AG08470 (cell line): Measurements from ENCODE around the genes FGF13, SPANXC, SPANXD and CXorf51A.

GRCh38 chrX:136731308-136731739 is 49.4 kb downstream of the ARHGEF6 start:
- RRBS: no CpG with 5 or more reads among the region's 5 CpGs

DNA sequence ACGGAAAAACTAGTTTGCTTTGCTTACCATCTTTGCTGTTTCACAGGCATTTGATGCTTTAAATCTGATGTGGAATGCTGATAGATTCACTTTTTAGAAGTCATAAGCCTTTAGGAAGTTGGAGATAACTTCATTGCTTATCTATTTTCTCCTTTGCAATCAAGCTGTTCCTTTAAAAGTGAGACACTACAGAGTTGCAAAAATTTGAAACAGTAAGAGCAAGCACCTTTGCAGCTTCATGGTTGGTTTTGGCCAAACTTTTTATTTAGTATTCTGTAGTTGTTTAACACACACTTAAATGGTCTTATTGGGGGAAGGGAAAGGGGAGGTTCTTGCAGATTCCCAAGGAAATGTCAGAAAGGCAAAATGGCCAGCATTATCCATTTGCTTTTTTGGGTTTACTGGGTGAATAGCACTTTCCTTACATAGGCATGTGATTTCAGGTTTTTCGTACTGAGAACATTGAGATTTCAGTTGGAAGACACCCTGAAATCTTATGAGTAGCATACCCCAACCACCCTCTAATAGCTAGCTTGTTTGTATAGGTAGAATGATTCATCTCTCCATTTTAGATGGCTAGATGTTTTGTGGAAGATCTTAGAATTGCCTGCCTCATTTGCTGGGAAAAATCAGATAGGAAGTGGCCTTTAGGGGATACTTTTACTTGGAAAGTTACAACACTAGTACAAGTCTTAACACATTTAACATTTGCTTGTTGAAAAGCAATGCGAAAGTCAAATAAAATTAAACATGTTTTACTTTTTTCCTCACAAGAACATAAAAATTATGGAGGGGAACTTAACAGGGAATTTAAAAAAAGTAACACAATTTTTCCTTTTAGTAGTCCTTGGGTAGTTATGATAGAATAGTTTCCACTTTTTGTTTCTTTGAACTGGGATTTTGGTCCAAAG is 7.1 kb downstream of the RBMX start:
- RRBS: no CpG with 5 or more reads among the region's 3 CpGs

DNA sequence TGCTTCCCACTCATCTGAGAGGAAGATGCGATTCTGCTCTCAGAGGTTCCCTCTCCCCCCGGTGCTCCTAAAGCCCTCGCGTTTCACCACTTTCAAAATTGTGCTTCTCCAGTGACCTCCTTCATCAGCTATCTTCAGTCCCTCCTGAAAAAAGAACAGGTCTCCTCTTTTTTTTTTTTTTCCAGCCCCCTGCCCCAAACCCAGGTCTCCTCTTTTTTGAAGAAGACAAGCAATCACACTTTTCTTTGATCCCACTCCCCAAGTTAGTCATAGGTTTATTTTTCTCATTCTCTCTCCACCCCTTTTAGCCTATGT is 432.0 kb downstream of the ZIC3 start:
- RRBS: no CpG with 5 or more reads among the region's 4 CpGs

DNA sequence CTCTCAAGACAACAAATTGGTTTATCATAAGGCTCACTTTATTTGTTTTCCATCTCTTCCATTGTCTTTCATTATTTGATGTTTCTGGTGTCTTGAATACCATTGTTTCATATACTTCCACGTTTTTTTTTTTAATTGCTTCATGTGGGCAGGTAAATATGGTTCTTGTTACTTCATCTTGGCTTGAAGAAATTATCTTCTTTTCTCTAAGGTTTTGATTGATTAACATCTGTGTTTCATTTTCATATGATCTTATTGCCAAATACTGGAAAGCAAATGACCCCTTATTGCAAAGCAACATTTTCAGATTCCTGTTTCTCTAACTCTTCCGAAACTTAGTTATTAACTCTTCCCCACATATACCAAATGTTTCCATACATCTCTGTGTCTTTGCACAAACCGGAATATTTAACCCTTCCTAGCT is 565.4 kb downstream of the ZIC3 start:
- RRBS: no CpG with 5 or more reads among the region's 3 CpGs

DNA sequence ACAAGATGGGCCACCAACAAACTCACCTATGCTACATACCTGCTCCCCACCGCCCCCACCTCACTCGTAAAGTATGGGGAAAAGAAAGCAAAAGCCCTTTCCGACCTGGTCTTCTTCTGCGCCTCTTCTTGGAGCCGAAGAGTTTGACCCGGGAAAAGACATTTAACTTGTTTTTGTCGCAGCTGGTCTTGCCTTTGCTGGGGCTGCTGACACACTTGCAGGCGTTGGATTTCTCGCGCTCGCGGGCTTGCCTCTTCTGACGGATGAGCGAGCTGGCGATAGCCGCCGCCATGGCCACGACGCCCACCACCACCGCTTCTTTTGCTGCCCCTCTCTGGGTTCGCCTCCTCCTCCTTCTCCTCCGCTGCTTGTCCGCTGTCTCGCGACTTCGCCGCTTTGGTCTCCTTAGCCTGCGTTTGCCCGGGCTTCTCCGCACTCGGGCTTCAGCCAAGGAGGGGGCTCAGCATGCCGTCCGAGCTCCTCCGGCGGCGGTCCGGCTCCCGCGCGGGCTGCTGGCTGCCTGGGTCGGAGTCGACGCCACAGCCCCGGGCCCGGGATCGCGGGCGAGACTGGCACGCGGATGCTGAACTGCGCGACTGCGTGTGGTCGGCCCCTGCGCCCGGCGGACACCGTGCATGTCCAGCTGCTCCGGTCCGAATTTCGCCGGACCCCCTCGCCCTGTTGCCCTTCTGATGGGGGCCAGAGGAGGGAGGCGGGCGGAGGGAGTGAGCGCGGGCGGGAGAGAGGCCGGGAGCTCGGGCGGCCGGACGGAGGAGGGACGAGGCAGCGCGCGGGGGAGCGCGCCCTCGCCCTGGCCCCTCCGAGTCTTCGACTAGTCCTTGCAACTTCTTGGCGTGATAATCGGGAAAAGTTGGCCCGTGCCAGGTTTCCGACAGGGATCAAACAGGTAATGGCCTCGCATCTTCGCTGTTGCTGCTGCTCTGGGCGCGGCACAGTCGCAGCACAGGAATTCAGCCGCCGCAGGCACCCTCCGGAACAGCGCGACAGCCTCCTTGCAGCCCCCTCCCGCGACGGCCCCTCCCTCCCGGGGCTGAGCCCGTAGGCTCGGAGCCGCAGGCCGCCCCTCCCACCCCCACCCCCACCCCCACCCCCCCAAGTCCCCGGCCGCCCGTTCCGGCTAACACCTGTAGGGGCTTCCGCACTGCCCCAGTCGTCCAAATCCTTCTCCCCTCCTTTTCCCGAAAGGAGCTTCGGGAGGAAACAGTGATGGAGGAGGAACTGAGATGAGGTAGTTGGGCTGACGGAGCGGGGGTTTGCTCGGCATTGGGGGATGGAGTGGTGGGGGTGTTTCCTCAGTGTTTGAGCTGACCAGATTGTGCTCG is at the start of gene FGF13:
TSS of gene FGF13 (minus strand) at position 1,006 of the 1,343 bp plus-strand sequence.
- RRBS: 22% methylated on average over 31 of the region's 116 CpGs

GRCh38 chrX:138712055-138712521 is 571 bp upstream of the FGF13 start:
- RRBS: no CpG with 5 or more reads among the region's 17 CpGs

- RRBS: no CpG with 5 or more reads among the region's 7 CpGs
These were observed 305.6 kb upstream of the F9 start for GRCh38 chrX:139224853-139225410.

GRCh38 chrX:139691999-139692474 is 15.9 kb downstream of the MCF2 start:
- RRBS: 19% methylated on average over 16 of the region's 40 CpGs

GRCh38 chrX:139720081-139720532 is 12.1 kb upstream of the MCF2 start:
- RRBS: no CpG with 5 or more reads among the region's 5 CpGs

DNA sequence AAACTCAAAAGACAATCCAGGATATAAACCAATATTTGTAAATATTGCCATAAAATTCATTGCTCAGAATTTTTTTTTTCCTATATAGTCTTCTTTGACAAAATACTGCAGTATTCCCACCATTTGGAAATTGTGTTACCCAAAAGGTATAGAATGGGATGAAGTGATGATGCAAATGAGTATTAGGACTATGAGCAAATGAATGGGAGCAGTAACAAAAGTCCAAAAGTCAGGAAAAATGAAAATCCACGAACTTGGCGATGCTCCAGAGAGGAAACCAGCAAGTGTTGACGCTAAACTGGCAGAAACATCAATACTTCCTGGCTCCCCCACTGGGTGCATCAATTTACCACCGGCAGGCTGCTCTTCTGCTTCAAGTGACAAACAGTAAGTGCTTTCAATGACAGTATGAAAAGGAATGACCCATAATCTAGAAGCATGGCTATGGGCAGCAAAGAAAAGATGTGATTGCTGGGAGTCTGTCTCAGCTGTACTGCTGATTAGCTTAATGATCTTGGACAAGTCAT is 8.9 kb downstream of the ATP11C start:
- RRBS: no CpG with 5 or more reads among the region's 4 CpGs

- RRBS: 19% methylated on average over 37 of the region's 54 CpGs
These were observed 65.6 kb downstream of the SOX3 start for GRCh38 chrX:140439031-140439913.

DNA sequence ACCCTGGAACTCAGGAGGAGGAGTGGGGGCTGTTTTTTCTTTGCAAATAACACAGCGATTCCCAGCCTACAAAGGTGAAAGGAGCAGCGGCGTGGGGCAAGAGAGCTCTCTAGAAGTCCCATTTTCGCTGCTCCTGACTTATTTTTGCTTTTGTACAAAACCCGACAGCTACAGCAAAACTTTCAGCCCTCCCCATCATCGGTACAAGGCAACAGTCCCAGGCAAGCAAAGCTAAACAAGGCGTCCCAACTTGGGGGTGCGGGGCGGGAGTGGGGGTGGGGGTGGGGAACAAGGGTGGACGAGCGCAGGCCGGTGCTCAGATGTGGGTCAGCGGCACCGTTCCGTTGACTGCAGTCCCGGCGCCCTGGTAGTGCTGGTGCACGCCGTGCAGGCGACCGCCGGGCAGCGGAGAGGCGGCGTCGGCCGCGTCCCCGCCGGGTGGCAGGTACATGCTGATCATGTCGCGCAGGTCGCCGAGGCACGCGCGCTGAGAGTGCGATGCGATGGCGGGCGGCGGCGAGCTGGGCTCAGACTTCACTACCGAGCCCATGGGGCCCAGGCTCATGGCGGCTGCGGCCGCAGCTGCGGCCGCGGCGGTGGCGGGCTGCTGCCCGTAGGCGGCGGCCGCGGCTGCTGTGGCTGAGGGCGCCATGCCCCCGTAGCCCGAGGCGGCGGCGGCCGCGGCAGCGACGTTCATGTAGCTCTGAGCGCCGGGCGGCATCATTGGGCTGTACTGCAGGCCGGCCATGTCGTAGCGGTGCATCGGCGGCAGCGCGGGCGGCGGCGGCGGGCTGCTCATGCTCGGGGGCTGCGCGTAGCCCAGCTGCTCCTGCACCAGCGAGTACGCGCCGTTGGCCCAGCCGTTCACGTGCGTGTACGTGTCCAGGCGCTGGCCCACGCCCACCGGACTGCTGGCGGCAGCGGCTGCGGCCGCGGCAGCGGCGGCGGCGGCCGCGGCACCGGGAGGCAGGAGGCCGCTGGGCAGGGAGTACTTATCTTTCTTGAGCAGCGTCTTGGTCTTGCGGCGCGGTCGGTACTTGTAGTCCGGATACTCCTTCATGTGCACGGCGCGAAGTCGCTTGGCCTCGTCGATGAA is 1.1 kb downstream of the SOX3 start:
- RRBS: 37% methylated on average over 32 of the region's 120 CpGs

DNA sequence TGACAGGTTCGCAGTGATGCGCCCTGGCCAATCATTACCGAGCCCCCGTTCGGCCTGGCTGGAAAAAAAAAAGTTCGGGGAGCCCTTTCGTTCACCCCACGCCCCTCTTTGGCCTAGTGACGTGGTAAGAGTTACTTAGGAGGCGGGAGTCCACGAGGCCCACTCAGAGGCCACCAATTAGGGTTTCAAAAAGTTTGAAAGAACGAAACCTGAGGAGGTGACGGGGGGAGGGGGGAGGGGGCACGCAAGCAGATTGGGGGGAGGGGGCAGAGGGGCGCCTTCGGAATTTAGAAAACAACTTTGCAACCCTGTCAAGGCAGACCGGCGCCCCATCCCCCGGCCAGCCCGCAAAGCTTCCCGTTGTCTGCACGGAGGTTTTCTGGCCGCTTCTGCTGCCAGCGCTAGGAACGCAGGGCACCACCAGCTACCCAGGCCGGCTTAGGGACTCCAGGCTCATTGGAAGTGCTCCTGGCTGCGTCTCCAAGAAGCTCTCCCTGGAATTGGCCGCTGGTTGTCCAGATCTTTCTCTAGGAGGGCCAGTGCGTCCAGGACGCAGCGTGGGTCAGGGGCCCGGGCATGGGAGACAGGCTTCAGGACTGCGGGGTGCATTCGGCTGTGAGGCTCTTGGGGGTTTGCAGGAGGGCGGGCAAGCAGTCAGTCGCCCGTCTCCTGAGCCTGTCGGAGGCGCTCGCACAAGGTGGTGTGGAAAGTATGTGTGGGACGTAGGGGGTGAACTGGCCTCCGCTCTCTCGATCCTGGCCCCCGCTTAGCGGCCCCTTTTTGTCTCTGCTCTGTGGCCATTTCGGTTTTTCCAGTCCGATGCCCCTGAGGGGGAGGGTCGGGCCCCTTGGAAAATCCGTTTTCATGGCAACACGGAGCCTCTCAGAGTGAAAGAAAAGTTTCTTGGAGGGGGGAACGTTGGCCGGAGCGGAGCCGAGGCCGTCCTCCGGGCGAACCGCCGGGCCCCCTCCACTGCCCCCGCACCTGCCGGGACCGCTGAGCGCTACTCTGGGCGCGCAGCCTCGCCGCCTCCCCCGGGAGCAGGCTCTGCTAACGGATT is 622 bp upstream of the SOX3 start:
- RRBS: 13% methylated on average over 8 of the region's 69 CpGs

DNA sequence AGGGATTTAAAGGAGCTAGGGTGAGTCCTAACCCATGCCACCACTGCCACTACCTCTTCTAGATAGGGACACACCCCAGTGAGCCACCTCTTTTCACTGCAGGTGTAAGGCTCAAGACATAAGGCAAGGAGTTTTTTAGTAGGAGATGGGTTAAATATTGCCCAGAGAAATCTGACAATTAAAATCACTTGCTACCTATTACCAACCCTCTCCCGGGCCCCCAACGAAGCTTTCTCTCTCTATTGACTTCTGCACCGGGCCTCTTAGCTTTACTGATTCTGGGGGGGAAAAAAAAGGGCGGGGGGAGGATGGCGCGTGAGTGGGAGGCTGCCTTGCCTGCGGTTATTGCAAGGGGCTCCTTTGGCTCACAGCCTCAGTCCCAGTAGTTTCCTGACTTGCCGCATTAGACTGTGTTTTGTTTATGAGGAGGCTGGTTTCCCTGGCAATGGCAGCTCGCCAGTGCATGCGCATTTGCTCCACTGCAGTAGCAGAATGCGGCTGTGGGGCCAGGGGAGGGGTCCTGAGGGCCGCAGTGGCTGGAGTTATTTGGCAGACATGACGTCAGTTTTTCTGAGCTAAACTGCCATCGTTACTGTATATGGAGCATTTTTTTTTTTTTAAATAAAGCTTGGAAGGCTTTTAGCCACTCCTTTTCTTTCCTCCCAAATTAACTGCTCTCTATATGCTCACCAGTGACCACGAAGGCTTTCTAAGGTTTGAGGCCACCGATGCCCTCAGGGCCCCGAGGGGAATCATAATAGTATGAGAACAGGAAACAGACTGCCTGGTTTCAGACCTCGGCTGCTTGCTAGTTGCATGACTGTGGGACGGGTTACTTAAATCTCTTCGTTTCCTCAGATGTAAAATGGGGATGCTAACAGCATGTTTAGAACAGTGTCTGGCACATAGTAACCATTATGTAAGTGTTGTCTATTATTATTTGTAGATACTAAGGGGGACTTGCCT is 208.0 kb upstream of the SOX3 start:
- RRBS: no CpG with 5 or more reads among the region's 20 CpGs

GRCh38 chrX:140945185-140945684 is 57.2 kb upstream of the SPANXB1 start:
- RRBS: no CpG with 5 or more reads among the region's 6 CpGs

DNA sequence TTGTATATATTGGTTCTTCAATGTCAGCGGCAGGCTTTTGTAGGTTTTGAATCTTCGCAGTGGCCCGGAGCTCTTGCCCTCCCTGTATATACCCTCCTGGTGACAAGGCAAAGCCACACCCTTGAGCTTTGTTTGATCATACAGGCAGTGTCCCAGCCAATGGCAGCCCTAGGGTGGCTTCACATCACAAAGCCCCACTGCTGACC is at the start of gene SPANXC:
TSS of gene SPANXC (minus strand) at position 61 of the 206 bp plus-strand sequence.
- RRBS: no CpG with 5 or more reads among the region's 3 CpGs

DNA sequence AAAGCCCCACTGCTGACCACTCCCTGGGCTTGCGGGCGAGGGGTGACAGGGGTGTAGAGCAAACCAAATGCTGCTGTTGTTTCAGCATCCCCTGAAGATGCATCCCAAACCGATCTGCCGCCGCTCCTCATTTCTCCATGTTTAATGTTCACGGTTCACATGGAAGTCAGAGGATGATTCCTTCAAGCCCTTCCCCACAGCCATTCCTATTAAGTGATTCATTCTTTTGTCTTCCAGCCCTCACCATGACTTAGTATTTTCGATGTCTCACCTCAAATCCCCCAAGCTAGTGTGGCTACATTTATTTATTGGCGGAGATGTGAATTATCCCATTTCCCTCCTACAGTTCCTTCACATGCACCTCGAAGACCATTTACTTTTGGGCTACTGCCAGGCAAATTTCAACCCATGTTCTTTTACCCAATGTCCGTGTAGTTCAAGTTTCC is at the start of gene SPANXD:
TSS of gene SPANXD (minus strand) at position 146 of the 446 bp plus-strand sequence.
- RRBS: no CpG with 5 or more reads among the region's 10 CpGs

DNA sequence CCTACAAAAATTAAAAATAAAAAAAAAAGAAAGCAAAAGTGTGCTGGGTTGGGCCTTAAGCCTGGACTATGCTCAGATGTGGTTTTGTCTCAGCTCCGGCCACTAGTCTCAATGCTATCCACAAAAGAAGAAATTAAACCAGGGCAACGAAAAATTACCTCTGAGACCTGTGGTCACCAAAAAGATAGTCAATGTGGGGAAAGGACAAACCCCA is 210.3 kb upstream of the MAGEC2 start:
- RRBS: no CpG with 5 or more reads among the region's 2 CpGs

- RRBS: no CpG with 5 or more reads among the region's 3 CpGs
These were observed 227.5 kb downstream of the SPANXN3 start for GRCh38 chrX:143289818-143290216.

- RRBS: no CpG with 5 or more reads among the region's 9 CpGs
These were observed at the start of gene CXorf51A for GRCh38 chrX:146814494-146815026. Gene CXorf51A, minus strand, starts transcription at chrX:146814744.